ENCODE measurements around a stretch of chr7.

- RRBS = 0% methylated on average over 3 of the region's 20 CpGs
Observed at GRCh38 chr7:76303890-76304624, 1.6 kb downstream of the HSPB1 start.

DNA sequence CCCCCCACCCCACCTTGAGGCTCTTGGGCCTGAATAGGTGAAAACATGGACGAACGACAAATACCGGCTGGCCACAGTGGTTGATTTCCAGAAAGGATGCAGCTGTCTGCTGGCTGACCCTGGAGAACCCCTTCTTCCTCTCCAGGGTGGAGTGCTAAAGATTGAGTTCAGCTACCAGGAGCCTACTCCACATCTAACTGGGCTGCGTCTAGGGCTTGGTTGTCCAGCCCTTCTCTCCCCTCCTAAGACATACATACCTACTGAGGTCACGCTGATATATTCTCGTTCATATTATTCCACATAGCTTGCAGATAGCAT lies 887 bp upstream of the YWHAG start:
- RRBS = no CpG with 5 or more reads among the region's 6 CpGs

DNA sequence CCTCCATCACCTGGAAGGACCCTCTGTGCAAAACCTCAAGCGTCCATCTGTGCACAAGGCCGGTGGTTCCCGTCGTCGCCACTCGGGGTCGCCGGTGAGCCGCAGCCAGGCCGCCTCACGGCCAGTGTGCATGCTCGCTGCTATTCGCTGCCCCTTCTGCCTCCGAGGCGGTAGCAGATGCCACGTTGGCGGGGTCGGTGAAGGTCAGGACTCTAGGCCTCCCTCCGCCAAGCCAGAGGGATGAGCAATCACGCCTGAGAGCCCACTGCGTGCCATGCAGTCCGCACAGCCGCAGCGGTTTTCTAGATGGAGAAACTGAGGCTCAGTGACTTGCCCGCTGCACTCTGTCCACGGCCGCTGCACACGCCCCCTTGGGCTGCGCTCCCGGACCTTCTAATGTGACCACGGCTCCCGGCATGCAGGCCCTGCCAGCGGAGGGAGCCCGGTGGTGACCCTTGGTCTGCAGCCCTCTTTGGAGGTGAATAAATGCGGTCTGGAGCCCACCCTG lies 5.7 kb downstream of the UPK3B start:
- RRBS = no CpG with 5 or more reads among the region's 35 CpGs

DNA sequence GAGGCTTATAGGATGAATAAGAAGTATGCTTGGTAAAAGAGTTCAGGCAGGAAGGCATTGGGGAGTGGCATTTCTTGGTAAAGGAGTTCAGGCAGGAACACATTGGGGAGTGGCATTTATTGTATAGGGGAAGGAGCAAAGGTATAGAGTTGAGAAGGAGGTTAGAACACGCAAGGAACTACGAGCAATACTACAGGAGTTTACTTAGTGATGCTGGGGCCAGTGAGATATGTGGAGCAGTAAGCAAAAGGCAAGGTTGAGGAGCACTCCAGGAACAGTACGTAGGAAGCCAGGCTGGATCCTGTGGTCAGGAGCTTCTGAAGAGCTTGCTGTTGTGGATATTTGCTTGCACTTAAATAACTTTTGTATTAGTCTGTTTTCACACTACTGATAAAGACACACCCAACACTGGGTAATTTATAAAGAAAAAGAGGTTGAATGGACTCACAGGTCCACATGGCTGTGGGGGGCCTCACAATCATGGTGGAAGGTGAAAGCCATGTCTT lies 202.2 kb upstream of the POMZP3 start:
- RRBS = no CpG with 5 or more reads among the region's 3 CpGs

GRCh38 chr7:77006410-77006834 lies 25.7 kb downstream of the SPDYE17 start:
- RRBS = 86% methylated on average over 1 of the region's 9 CpGs

- RRBS = no CpG with 5 or more reads among the region's 3 CpGs
Observed at GRCh38 chr7:77238697-77239400, 39.2 kb upstream of the FGL2 start.

DNA sequence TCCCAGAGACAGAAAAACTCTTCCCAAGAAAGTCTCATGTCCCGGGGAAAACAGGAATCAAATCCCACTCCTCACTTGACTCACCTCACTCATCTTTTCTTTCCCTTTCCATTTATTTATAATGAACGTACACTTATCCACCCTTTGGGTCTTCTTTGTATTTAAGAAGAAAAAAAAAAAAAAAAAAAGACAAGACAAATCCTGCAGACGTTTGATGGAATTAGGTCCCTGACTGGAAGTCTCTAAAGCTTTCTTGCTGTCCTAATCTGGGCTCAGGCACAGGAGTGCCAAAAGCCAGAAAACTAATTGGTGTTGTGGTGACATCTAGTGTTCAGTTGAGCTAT lies 84.5 kb downstream of the GSAP start:
- RRBS = no CpG with 5 or more reads among the region's 3 CpGs

DNA sequence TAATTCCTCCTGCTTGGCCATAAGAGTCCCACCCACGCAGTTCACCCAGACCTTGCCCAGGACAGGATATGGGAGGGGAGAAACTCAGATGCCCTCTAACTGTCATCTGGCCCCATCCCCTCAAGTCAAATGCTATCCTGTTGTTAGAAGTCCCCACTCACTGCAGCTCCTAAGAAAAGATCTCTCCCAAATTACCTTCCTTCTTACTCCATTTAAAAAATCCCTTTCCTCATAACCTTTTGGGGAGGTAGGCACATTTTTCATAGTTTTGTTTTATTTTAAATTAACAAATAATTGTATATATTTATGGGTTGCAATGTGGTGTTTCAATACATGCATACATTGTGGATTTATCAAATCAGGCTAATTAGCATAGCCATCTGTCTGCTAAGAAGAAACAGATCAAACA lies 84.1 kb downstream of the GSAP start:
- RRBS = no CpG with 5 or more reads among the region's 1 CpG

DNA sequence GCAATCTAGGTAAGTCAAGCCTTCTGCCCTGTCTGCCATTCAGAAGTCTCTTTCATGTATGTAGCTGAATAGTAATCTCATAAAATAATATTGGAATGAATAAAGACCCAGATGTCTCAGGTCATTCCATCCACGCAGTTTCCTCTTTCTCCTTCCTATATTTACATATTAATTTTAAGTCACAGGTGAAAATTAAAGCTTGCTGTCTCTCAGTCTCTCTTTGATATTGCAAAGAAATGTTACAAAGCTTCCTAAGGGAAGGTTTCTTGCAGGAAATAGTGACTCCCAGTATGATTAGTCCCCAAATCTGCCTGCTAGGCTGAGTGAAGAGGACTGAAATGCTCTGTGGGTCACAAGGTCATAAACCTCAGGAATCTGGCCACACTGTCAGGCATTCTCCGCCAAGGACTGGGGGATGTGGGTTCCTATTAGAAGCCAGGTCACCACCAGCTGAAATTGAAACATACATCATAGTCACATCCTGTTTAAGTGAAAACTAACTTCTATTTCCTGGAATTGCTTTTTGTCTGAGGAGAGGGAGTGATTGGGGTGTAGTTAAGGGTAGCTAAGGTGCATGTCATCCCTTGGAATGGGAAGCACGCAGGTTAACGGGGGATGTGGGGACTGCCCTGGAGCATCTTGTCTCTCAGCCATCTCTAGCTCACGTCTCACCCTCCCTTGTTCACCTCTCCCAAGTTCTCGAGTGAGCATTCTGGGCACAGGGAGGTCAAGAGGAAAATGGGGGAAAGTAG lies 11.8 kb upstream of the GSAP start:
- RRBS = no CpG with 5 or more reads among the region's 6 CpGs

DNA sequence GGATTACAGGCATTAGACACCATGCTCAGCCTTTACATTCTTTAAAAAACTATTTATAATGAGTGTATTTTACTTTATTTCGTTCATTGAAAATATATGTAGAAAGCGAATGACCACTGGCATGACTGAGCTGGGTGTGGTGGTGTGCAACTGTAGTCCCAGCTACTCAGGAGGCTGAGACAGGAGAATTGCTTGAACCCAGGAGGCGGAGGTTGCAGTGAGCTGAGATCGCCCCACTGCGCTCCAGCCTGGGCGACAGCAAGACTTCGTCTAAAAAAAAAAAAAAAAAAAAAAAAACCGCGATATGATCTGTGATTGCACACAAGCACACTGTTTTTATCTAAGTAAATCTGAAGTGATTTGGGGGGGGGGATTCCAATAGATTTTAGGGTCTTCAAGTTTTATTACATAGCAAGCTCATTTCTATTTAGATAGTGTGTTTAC lies 34.8 kb upstream of the PTPN12 start:
- RRBS = no CpG with 5 or more reads among the region's 9 CpGs

GRCh38 chr7:77626538-77627744 lies 69.3 kb upstream of the RSBN1L start:
- RRBS = no CpG with 5 or more reads among the region's 6 CpGs

DNA sequence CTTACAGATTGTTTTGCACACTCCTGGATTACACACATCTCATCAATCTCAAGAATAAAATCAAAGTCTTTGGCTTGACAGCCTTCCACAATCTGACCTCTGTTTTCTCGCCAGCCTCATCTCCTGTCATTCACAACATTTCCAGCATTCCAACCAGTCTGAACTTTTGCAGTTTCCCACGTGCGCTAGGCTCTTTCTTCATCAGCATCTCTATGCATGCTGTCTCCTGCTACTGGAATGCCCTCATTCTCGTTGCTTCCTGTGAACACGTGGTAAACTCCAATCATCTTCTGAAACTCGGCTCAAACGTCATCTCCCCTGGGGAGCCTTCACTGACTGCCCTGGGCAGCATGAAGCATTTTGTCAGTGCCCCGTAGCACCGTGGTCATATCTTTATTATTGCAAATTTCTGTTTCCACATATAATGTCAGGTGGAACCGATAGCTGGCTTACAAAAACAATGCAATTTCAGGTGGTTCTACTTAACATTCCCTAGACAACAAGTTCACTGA lies 12.2 kb upstream of the RSBN1L start:
- RRBS = no CpG with 5 or more reads among the region's 10 CpGs

GRCh38 chr7:77728316-77728834 lies 32.1 kb downstream of the RSBN1L start:
- RRBS = no CpG with 5 or more reads among the region's 8 CpGs

DNA sequence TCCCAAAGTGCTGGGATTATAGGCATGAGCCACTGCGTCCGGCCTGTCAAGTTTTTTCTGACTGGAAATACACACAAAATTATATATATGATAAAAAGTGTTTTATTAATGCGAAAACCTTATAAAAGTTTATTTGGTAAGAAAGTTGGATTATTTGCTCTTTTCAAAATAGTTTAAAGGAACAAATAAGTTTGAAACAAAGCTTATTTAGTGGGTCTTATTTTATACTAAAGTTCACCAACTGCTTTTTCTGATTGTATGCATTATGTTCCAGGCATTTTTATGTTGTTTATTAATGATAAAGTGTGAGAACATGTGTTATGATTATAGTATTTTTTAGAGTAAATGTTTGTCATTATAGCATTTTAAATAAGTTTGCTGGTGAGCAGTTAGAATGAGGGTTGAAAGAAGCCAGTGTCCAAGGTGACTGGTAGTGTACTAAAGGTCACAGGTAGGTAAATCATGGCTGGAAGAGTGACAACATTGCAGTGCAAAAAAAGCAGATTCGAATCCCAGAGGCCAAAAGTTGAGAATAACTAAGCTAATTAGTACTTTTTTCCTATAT lies 43.8 kb downstream of the RSBN1L start:
- RRBS = no CpG with 5 or more reads among the region's 4 CpGs

DNA sequence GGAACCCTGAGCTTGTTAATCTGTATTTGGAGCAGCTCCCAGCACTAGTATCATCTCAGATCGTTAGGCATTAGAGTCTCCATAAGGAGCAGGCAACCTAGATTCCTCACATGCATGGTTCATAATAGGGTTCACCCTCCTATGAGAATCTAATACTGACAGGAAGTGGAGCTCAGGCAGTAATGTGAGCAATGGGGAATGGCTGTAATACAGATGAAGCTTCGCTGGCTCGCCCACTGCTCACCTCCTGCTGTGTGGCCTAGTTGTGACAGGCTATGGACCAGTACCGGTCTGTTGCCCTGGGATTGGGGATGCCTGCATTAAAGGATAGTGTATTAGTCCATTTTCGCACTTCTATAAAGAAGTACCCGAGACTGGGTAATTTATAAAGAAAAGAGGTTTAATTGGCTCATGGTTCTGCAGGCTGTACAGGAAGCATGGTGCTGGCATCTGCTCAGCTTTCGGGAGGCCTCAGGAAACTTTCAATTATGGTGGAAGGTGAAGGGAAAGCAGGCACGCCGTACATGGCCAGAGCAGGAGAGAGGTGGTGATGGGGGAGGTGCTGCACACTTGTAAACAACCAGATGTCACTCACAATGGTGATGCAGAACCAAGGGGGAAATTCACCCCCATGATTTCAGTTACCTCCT lies 49.7 kb downstream of the RSBN1L start:
- RRBS = no CpG with 5 or more reads among the region's 9 CpGs

- RRBS = no CpG with 5 or more reads among the region's 5 CpGs
Observed at GRCh38 chr7:78018450-78018821, 220.2 kb upstream of the TMEM60 start.

- RRBS = no CpG with 5 or more reads among the region's 1 CpG
Observed at GRCh38 chr7:79191449-79192065, 261.9 kb downstream of the MAGI2 start.

- RRBS = no CpG with 5 or more reads among the region's 5 CpGs
Observed at GRCh38 chr7:80279583-80280301, 145.1 kb downstream of the GNAI1 start.

DNA sequence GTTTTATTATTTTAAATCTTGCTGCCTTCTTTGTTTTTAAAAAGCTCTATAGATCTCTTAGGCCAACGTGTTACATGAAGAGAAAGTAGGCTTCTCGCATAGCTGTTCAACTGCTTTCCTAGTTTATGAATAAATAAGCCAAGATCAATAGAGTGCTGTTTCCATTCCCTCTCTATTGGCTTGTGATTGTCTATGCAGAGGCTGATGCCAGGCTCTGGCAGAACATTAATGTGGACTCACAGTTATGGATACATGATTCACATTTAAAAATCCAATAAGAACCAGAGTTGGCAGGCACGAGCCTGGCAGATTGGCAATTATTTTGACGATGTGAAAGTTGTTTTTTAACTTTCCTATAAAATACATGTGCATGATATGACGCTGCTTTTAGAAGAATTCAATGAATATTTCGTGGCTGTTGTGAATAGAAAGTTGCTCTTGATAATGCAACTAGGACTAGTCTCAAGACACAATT lies 137.5 kb downstream of the GNAT3 start:
- RRBS = no CpG with 5 or more reads among the region's 6 CpGs

- RRBS = no CpG with 5 or more reads among the region's 7 CpGs
Observed at GRCh38 chr7:80594134-80594825, 44.2 kb upstream of the CD36 start.

Data from renal cortical epithelial cell (primary cell).